Neural cell (in vitro differentiated cells): ENCODE data around the genes GON4L, SEMA4A and BGLAP.

DNA sequence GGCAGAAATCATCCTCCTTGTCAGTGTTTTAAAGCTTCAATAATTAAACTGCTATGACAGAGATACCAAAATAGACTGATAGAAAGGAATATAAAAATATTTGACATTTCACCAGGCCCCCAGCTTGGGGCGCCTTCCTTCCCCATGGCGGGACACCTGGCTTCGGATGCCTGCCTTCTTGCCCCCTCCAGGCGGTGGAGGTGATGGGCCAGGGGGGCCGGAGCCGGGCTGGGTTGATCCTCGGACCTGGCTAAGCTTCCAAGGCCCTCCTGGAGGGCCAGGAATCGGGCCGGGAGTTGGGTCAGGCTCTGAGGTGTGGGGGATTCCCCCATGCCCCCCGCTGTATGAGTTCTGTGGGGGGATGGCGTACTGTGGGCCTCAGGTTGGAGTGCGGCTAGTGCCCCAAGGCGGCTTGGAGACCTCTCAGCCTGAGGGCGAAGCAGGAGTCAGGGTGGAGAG, 112.4 kb downstream of the RUSC1 start:
- RAMPAGE, long total RNA: no peak

- RAMPAGE, long total RNA: no peak
These were observed 117.7 kb downstream of the RUSC1 start for GRCh38 chr1:155438151-155438998.

GRCh38 chr1:155527494-155528077, 35.0 kb downstream of the ASH1L start:
- RAMPAGE, long total RNA: no peak

DNA sequence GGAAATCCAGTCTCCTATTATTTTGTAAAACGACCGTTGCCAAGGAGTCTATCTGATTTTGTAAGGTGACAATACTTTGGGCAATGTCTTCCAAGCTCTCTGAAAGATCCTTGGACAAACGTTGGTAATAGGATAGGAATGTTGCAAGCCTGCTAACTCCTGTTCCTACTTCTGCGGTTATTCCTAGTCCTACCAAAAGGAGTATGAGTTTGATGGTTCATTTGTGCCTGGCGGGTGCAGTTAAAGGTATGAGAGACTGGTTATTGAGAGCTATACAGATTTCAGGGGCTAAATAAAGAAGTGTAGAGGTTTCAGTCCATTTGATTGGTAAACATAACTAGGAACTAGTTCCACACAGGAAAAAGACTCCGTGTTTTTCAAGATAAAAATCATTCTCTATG, 37.1 kb downstream of the YY1AP1 start:
- RAMPAGE, long total RNA: no peak

DNA sequence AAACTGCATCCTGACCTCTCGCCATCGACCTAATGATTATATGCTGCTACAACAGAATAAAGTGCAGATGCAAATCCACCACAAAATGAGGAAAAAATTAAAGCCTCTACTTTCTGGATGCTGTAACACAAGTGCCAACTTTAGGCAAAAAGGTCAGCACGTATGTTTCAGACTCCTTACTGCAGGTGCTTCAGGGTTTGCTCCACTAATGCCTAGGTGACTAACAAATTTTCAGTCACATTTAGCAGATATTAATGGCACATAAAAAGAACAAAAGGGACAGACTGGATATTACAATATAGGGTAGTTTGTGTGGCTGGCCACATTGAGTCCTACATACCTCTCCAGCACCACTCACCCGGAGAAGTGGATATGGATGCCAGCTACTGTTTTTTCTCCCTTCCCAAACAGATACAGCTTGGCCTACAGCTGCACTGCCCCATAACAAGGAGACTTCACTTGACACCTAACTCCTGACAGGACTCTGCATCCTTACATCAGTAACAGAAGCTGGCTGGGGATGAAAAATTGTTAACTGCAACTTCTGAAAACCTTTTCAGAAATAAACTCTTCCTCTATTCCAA, 9.7 kb downstream of the YY1AP1 start:
- RAMPAGE, long total RNA: no peak

DNA sequence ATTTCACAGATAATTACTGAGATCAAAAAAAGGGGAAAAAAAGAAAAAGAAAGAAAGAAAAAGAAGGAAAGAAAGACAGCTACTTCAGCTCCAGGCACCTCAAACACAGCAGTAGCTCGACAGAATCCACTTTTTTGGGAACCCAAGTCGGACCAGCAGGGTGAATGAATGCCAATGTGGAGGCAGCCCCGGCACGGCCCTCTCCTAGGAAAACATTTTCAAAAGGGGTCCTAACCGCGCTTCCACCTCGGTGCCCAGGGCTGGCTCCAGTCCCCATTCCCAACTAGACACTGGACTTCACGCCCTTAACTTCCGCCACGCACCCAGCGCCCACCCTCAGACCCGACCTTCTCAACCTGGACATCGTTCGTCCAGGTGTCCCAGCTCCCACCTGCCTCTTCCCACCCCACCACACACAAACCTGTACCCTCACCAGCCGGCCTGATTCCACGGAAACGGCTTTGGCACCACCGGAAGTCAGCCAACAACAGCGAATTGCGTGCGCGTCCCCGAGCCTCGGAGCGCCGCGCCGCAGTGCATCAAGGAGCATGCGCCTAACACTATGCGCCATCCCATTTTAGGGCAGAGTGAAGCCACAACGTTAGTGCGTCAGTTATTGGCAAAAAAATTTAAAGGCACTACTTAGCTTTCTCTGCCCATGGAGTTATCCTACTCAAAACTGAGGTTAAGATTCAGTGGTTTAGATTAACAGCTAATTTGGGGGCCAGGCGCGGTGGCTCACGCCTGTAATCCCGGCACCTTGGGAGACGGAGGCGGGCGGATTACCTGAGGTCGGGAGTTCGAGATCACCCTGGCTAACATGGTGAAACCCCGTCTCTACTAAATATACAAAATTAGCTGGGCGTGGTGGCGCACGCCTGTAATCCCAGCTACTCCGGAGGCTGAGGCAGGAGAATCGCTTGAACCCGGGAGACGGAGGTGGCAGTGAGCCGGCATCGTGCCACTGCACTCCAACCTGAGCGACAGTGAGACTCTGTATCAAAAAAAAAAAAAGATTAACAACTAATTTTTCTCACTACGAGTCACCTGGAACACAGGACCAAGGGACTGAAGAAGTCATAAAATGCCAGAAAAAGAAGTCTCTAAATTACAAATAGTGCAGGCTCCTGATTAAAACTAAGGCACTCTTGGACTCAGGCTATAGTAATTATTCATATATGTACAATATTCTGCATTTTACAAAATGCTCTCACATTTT, at the start of gene GON4L:
Gene GON4L (minus strand): TSS at position 489 of the 1,219 bp plus-strand sequence.
- RAMPAGE, long total RNA: no peak

DNA sequence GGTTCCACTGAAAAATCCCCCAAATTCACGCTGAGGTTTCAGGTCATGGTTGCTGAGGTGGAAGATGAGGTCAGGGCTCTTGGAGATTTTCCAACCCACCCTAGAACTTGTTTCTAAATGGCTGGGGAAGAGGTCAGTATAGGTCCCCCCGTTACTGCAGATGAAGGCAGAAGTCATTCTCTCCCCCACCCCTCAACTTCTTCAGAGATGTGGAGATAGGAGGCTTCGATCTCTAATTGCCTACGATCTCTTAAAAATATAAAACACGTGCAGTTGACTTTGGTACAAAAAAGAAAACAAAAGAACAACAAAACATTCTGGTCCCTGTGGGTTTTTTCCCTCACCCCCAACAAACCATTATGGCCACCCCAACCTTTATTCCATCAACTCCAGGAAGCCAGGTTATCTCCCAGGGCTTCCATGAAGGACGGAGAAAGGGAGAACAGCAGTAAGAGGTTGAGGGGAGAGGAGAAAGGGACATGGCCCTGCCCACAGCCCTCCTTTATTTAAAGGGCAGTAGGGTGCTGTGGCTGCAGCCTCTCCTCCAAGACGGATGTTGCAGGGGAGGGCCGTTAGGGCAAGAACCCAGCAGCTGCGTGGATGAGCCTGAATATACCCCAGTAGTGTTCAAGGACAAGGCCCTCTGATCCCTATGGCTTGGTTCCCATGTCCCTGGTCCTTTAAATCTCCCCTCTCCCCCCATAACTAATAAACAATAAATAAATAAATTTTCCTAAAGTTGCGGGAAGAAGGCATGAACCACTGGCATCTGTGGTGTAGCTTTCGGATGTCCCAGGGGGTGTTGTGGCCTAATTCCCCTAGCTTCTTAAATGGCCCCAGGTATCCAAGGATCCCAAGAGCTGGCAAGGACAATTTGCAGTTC, 5.8 kb downstream of the RXFP4 start:
- RAMPAGE, long total RNA: no peak

- RAMPAGE, long total RNA: no peak
These were observed 7.8 kb downstream of the ARHGEF2 start for GRCh38 chr1:155970120-155971435.

DNA sequence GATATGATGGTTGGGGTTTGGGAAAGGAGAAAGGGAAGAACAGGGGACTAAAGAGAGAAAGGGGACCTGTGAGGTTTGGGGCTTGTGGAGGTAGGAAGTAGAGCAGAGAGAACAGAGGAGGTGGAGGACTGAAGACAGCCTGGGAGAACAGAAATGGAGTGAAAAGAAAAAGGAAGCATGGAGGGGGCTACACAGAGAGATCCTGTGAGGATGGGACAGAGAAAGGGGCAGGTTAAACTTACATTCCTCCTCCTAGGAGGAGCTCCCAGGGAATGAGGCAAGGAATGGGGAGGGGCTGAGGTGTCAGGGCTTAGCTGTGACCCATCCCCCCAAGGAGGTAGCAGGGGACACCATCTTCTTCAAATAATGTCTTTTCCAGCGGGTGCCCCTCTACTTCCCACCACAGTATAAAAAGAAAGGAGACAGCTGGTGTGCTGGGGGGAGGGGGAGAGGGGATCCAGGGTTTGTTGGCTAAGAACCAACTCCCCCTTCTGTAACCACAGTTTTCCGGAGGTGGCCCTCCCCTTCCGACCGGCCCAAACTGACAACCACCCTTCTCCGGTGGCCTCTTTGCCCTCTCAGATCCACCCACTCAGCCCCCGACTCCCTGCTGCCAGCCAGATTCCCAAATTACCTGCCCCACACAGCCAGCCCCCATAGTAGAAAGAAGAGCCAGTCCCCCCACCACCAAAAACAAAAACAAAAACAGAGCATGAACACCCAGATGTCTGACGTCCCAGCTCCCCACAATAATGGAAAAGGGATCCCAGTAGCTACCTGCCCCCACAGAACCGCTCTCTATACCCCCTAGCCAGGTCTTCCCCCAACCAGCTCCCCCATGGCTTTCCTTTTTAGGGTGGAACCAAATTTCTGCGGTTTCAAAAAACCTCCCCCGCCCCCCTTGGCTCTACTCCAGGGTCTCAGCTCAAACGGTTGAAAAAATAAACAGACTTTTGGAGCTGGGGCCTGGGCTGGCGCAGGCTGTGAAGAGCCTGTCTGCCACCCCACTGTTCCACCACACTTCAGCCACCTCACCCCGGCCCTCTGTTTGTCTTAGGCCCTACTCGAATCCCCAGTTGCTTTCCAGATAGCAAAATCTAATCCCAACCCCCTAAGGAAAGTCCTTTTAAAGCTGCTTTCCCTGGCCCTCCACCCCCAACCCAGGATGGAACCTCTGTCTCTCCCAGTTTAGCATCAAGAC, 2.1 kb downstream of the ARHGEF2 start:
- RAMPAGE, long total RNA: start-site peak on the plus strand centred at position 358 of the sequence, 91 bp wide, 28 and 15 reads in 2 replicates

GRCh38 chr1:155989194-155989849, 11.0 kb upstream of the ARHGEF2 start:
- RAMPAGE, long total RNA: no peak

GRCh38 chr1:156002244-156002949, 18.4 kb downstream of the SSR2 start:
- RAMPAGE, long total RNA: no peak

GRCh38 chr1:156003944-156004403, 16.8 kb downstream of the SSR2 start:
- RAMPAGE, long total RNA: no peak

GRCh38 chr1:156054930-156055580, 473 bp downstream of the LAMTOR2 start:
- RAMPAGE, long total RNA: no peak

DNA sequence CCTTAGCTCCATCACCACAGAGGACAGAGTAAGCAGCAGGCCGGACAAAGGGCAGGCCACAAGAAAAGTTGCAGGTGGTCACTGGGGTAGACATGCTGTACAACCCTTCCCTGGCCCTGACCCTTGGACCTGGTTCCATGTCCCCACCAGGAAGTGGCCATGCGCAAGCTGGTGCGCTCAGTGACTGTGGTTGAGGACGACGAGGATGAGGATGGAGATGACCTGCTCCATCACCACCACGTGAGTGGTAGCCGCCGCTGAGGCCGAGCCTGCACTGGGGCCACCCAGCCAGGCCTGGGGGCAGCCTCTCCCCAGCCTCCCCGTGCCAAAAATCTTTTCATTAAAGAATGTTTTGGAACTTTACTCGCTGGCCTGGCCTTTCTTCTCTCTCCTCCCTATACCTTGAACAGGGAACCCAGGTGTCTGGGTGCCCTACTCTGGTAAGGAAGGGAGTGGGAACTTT, 15.8 kb upstream of the SEMA4A start:
- RAMPAGE, long total RNA: no peak

- RAMPAGE, long total RNA: no peak
These were observed at the start of gene SEMA4A for GRCh38 chr1:156153206-156153997. TSS of gene SEMA4A (plus strand) at chr1:156153585.

- RAMPAGE, long total RNA: no peak
These were observed at the start of gene BGLAP for GRCh38 chr1:156241976-156242365. TSS of gene BGLAP (plus strand) at chr1:156242184.

GRCh38 chr1:156496974-156497523, 3.5 kb downstream of the MEF2D start:
- RAMPAGE, long total RNA: no peak

GRCh38 chr1:156500856-156501317, 312 bp upstream of the MEF2D start:
- RAMPAGE, long total RNA: no peak

DNA sequence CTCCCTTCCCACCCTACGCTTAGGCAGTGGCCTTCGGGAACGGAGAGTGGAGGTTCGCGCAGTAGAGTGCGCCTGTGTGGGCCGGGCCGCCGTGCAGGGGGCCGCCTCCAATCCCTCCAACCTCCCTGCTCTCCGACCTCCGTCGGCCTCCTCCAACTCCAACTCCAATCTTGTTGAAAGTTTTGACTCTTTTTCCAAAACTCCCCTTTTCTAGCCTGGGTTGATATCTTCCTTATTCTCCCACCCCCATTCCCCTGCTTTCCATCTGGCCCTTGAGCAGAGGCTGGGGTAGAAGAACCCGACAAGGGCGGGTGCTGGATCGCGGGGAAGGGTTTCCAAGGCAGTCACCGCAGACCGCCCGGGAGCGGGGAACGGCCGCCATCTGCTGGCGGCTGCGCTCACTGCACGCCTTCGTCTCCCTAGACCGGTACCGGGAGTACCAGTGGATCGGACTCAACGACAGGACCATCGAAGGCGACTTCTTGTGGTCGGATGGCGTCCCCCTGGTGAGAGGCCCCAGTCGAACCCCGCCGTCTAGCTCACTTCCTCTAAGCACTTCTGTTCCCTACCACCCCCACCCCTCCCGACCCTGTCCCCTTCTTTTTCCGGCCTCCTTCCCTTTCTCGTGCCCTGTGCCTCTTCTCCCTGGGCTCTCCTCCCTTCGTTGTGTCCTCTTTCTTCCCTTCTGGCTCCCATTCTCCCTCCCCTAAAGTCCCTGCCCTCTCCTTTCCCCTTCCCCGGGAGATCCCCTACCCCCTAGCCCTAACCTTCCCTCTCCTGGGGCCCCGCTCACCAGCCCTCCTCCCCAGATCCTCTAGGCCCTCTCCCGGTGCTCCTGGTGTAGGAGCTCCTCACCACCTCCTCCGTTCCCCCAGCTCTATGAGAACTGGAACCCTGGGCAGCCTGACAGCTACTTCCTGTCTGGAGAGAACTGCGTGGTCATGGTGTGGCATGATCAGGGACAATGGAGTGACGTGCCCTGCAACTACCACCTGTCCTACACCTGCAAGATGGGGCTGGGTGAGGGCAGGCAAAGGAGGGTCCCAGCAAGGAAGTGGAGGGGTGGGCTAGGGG, 15.7 kb downstream of the BCAN start:
- RAMPAGE, long total RNA: no peak

GRCh38 chr1:156672452-156673207, 4.6 kb downstream of the NES start:
- RAMPAGE, long total RNA: no peak